Tongue (tissue), 2 donors: ENCODE measurements around the genes EXTL1, CRYBG2 and RPS6KA1.

DNA sequence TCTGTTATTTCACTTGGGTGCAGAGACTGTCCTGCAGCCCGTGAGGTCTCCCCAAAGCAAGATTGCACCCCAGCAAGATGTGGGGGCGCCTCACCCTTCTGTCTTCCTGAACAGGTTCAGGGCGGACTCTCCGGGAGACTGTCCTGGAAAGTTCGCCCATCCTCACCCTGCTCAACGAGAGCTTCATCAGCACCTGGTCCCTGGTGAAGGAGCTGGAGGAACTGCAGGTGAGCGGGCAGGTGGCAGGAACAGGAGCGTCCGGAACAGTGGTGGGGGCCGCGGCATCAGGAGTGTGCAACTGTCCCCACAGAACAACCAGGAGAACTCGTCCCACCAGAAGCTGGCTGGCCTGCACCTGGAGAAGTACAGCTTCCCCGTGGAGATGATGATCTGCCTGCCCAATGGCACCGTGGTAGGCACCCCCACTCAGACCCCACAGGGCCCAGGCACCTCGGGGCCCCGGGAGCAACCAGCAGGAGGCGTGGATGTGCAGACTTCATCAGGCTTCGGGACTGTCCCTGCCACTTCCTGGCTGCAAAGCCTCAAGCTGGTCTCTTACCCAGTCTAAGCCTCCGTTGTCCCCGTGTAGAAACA, 5.9 kb upstream of the MTFR1L start:
- RAMPAGE, long total RNA = no peak

DNA sequence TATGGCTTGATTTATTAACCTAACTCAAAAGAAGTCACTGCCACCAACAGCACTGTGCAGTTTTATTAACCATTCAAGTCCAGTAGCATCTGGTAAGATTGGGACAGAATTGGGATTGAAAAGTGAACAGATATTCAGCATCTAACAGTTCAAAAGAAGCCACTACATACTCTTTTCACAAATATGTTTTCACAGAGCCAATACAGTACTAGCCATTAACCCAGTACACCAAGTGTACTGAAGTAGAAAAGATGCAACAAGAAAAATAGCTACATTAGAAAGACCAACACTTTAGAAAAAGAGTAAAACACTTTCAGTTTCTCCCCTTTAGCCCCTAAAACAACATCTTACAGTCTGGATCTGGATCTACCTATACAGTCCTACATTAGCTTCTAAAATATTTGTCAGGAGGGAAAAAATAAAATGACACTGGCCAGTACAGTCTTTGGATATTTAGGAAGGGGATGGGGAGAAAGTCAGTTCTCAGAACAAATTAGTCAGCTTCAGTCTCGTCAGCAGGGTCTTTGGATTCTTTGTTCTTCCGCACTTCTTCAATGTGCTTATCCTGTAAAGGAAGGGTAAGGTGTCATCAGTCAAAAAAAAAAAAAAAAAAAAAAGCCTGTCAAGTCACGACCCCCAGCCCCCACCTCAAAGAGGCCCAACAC, 5.6 kb downstream of the STMN1 start:
- RAMPAGE, long total RNA = no peak

- RAMPAGE, long total RNA = no peak
Observed at GRCh38 chr1:26020420-26021239, 945 bp upstream of the EXTL1 start.

GRCh38 chr1:26021364-26022477, at the start of gene EXTL1:
Gene EXTL1, plus strand, starts transcription at chr1:26021775.
- RAMPAGE, long total RNA = no peak

DNA sequence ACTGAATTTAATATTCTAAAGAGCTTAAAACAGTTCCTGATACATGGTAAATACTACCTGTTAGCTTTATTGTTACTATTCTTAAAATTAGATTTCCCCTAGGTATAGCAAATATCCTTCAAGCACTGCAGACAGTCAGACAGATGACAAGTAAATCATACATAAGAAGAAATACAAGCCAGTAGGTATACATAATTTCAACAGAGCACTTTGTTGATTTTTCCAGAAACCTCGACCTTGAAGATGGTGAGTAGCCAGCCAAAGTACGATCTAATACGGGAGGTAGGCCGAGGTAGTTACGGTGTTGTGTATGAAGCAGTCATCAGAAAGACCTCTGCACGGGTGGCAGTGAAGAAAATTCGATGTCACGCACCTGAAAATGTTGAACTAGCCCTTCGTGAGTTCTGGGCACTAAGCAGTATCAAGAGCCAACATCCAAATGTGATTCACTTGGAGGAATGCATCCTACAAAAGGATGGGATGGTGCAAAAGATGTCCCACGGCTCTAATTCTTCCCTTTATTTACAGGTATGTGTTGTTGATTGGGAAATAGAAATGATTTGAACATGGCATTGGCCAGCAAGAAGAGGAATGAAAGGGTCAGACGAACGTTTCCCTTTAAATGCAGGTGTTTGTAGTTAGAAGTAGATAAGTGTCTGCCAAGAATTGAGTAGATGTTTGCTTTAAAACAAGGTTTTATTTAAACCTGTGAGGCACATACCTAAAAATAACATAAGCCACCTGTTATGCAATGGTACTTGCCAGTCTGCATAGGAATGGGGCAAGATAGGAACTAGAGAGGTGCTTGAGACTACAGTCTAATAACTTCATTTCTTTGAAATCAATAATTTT, 2.7 kb downstream of the PDIK1L start:
- RAMPAGE, long total RNA = no peak

- RAMPAGE, long total RNA = no peak
Observed at GRCh38 chr1:26178185-26178657, 930 bp downstream of the CNKSR1 start.

DNA sequence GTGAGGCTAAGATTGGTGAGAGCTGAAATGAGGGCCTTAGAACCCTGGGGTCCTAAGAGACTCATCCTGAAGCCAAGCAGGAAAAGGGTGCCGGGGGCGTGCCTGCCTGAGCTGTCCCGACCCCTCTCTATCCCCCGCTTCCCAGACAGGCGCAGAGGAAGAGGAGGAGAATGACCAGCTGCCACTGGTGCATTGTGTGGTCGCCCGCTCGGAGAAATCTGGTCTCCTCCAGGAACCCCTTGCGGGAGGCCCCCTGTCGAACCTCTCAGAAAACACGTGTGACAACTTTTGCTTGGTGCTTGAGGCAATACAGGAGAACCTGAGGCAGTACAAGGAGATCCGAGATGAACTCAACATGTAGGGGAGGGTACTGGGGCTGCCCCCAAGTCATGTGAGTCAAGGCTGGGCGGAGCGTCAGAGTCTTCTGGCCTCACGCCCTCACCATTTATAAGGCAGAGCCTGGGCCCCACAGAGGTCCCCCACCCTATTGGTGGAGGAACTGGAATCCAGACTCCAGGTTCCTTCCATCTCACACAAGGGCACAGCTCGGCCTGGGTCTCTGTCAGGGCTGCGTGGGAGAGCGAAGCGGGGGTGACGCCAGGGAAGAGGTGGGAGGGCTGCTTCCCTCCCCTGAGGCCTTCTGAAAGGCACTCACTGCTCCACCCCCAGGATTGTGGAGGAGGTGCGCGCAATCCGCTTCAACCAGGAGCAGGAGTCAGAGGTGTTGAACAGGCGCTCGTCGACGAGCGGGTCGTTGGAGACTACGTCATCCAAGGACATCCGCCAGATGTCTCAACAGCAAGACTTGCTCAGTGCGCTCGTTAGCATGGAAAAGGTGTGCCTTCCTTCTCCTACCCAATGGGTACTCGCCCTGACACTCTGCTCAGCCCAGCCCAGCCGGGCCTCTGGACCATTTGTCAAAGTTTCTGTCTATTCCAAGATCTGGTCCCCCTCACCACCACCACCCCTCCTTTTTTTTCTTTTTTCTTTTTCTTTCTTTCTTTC, 10.6 kb downstream of the CATSPER4 start:
- RAMPAGE, long total RNA = no peak

- RAMPAGE, long total RNA = no peak
Observed at GRCh38 chr1:26280710-26280969, 754 bp downstream of the SH3BGRL3 start.

DNA sequence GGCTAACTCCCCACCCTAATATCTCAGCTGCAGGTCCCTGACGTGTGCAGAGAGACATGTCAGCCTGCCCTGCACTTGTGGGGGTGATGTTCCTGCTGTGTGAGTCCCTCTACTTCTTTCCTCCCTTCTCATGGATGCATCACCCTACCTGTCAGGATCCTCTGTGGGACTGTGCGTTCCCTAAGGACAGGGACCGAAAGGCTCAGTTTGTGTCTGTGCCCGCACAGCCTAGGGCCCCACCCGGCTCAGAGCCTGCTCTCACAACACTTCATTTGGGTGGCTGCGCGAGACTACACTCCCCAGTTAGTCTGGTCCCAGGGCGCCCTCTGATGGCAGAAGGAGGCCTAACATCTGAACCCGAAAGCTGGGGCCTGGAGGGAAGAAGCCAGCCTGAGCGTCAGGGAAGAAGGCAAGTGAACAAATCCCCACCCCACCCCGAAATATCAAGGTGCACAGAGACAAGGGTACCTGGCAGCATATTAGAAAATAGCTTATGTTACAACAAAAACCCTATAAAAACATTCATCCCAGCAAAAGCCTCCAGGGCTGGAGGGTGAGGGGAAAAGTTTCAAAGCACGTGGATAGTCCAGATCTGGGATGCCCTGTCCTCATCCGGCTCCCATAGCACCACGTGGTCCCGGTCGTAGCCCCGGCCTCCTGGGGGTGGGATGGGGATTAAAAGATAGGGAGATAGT, 3.8 kb downstream of the CD52 start:
- RAMPAGE, long total RNA = no peak

- RAMPAGE, long total RNA = no peak
Observed at GRCh38 chr1:26351506-26352385, 2.2 kb downstream of the CRYBG2 start.

GRCh38 chr1:26353938-26354600, at the start of gene CRYBG2:
Gene CRYBG2, minus strand, starts transcription at chr1:26354130.
- RAMPAGE, long total RNA = start-site peak on the minus strand at chr1:26354079-26354101, 18 and 30 reads in 2 replicates

- RAMPAGE, long total RNA = no peak
Observed at GRCh38 chr1:26472587-26473138, 423 bp downstream of the HMGN2 start.

GRCh38 chr1:26483527-26484012, 11.3 kb downstream of the HMGN2 start:
- RAMPAGE, long total RNA = no peak

- RAMPAGE, long total RNA = no peak
Observed at GRCh38 chr1:26529322-26530393, at the start of gene RPS6KA1. Gene RPS6KA1, plus strand, starts transcription at chr1:26529761.

- RAMPAGE, long total RNA = no peak
Observed at GRCh38 chr1:26571863-26572414, 42.4 kb downstream of the RPS6KA1 start.

- RAMPAGE, long total RNA = no peak
Observed at GRCh38 chr1:26627974-26628423, 67.8 kb upstream of the ARID1A start.

- RAMPAGE, long total RNA = no peak
Observed at GRCh38 chr1:26677258-26677987, 18.4 kb upstream of the ARID1A start.

- RAMPAGE, long total RNA = no peak
Observed at GRCh38 chr1:26694914-26695345, 885 bp upstream of the ARID1A start.

DNA sequence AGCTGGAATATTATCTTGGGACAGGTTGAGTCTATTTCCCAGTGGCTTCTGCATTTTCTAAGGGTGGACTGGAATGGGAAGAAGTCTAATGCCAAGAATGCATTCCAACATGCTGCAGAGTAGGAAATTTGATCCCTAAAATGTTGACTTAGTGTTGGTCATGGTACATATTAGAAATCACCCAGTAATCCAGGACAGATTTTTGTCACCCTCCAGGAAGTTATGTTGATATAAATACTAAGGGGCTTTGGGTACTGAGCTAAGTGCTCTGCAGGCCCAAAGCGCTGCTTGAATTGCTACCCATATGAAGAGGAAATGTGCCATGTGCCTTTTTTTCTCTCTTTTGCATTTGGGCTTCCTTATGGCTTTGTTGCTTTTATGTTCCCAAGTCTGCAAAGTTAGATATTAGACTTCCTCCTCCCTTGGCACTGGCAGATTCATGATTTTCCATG, 10.0 kb downstream of the ARID1A start:
- RAMPAGE, long total RNA = no peak

- RAMPAGE, long total RNA = no peak
Observed at GRCh38 chr1:26743411-26744748, 43.9 kb upstream of the PIGV start.